SK-N-SH (cell line): ENCODE data around the gene TNFRSF1B.

- RRBS = 59% methylated on average over 2 of the region's 32 CpGs
CAGE:
- cytosol, long polyA plus RNA = no peak
- long polyA plus RNA = no peak
- nucleus, long polyA plus RNA = no peak
Observed at GRCh38 chr1:10668010-10668770, 128.3 kb downstream of the CASZ1 start.

DNA sequence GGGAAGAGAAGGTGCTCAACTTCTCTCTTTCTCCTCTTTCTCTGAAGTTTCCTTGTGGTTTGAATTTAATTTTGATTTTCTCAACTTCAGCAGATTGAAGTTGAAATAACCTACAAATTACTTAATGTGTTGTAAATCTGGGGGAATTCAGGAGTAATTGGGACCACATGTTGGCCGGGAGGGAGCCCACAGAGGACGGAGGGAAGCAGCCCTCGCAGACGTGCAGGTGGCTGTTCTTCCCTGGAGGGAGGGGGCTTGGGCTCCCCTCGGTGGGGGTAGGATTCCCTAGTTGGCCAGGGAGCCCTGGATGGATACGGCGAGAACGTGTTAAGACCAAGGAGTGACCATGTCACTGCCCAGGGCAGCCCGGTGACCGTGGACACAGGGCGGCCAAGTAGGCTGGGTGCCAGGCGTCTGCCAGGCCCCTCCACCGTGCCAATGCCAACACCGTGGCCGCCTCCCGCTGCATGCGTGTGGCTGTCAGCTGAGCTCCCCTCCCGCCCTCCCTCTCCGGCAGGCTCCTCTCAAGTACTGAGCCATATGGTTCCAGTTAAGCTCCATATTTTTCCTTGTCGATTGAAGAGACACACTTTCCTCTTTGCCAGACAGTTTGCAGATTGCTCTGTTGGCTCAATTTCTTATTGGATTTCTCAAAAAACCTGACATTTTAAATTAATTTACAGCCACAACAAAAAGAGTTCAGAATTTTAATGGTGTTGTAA, 71.4 kb downstream of the CASZ1 start:
- RRBS = no CpG with 5 or more reads among the region's 20 CpGs
CAGE:
- cytosol, long polyA plus RNA = no peak
- long polyA plus RNA = no peak
- nucleus, long polyA plus RNA = no peak

DNA sequence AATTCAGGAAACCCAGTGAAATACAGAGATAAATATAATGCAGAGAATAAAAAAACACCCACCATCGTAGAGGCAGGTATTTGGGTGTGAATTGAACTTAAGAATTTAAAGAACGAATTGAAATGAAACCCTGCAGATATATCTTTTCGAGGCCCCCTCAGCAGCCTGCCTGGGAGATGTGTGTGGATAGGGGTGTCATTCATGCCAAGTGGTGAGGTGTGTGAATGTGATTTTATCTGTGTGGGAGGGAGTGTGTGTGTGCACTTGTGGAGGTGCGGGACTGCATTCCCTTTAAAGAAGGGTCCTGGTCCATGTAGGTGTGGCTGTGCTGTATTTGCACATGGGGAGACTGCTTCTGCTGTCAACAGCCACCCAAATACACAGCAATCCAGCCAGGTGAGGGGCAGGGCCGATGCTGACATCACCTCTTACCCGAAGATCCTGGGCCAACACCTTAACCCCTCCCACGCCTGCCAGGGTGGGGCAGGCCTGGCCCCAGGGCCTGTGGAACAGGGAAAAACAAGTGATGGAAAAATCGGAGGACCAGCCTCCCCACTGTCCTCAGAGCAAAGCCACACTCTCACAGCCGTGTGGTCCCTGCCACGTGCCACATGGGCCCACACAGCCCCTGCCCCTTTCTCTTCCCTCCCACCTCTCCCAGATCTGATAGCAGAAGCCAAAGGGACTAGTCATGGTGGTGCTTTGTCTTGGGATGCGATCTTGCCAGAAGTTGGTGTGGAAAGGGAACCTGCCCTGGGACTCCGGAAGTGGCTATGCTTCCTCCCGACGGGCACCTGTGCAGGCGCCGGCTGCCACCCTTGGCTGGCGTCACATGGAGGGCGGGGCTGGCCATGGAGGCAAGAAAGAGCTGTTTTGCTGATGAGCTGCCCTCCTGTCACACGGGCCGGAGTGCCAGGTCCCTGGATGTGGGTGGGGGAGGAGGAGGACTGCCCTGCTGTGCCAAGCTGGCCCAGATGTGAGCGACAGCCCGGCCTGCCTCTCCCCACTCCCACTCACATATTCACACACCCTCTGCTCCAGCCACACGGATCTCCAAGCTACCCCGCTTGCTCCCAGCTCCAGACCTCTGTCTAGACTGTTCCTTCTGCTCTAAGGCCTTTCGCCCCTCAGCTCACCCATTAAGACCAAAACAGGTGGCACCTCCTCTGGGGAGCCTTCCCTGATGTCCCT, 7.7 kb upstream of the CASZ1 start:
- RRBS = 86% methylated on average over 11 of the region's 25 CpGs
CAGE:
- cytosol, long polyA plus RNA = no peak
- long polyA plus RNA = no peak
- nucleus, long polyA plus RNA = no peak

GRCh38 chr1:10818123-10818471, 21.7 kb upstream of the CASZ1 start:
- RRBS = no CpG with 5 or more reads among the region's 5 CpGs
CAGE:
- cytosol, long polyA plus RNA = no peak
- long polyA plus RNA = no peak
- nucleus, long polyA plus RNA = no peak

DNA sequence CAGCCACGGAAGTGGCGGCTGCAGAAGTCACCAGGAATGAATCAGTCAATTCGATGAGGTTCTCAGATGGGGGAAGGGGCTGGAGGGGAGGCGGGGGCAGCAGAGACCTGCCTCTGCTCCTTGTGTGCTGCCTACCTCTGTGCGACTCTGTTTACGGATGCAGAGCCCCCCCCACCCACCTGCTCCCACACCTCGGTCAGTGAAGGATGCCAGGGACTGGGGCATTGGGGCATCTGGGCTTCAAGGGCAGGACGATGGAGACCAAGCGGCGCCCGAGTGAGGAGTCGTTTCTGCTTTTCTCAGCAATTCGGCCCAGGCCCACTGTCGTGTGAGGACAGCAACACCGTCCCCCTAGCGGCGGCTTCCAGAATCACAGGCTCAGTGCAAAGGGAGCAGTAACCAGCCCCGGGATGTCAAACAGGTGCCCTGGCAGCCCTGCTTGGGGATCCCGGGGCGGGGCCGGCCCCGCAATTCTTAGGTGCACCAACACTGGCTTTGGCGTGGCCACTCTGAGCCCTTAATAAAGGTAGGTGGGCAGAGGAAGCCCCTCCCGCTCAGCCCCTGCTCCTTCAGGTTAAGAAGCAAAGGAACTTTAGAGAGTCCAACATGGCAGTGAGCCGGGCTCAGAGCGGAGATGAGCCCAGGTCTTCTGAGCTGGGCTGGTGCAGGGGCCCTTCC, 20.9 kb downstream of the C1orf127 start:
- RRBS = no CpG with 5 or more reads among the region's 26 CpGs
CAGE:
- cytosol, long polyA plus RNA = no peak
- long polyA plus RNA = no peak
- nucleus, long polyA plus RNA = no peak

GRCh38 chr1:11262000-11262361, 370 bp downstream of the MTOR start:
- RRBS = 1% methylated on average over 13 of the region's 21 CpGs
CAGE:
- cytosol, long polyA plus RNA = no peak
- long polyA plus RNA = no peak
- nucleus, long polyA plus RNA = no peak

DNA sequence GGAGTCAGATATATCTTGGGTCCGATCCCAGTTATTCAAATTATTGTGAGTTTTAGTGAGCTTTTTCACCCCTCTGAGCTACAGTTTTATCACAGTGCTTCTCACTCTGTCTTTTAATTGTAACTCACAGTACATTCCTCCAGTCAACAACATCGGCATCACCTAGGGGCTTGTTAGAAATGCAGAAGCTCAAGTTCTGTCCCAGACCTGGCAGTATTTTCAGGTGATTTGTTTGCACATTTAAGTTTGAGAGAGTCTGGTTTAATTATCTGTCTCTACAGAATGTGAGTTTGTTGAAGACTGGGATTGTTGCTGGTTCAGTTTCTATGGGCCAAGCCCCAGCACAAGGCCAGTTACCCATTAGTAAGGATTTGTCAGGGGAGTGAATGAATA, 26.0 kb downstream of the DISP3 start:
- RRBS = no CpG with 5 or more reads among the region's 2 CpGs
CAGE:
- cytosol, long polyA plus RNA = no peak
- long polyA plus RNA = no peak
- nucleus, long polyA plus RNA = no peak

GRCh38 chr1:11738798-11739261, 2.9 kb downstream of the AGTRAP start:
- RRBS = no CpG with 5 or more reads among the region's 7 CpGs
CAGE:
- cytosol, long polyA plus RNA = no peak
- long polyA plus RNA = no peak
- nucleus, long polyA plus RNA = no peak

DNA sequence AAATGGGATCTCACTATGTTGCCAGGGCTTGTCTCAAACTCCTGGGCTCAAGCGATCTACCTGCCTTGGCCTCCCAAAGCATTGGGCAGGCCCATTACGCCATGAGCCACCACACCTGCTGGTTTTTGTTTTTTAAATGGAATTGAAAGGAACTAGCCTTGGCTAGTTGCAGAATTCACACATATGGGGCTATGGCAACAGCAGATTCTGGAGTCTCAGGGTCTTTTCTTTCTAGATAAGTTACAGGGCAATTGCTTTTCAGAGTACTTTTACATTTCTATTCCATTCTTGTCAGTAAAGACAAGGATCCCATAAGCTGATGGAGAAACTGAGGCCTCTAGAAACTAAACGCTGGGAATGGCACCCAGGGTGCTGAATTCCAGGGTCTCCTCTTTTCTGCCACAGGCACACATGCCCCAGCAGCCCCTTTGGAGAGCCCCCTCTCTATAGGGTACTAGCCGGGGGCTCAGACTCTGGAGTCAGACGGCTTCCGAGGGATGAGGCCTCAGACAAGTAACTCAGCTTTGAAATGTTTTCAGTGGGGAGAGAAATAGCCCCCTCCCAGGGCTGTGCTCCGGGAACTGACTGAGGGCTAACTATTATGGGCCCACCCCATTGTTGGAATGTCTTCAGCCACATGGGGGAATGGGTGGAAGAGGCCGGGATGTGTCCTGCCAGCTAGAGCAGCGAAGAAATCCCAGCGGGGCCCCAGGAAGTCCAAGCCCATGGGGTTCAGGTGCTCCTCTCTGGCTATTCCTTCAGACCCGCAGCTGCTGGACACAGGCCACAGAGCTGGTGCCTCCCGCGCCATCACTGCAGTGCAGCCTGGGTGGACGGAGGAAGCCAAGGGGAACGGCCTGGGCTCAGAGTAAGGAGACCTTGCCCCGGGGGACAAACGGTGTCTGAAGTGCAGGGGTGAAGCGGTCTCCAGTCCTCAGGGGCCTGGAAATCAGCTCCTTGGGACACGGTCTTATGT, 18.9 kb downstream of the MTHFR start:
- RRBS = 93% methylated on average over 1 of the region's 19 CpGs
CAGE:
- cytosol, long polyA plus RNA = no peak
- long polyA plus RNA = no peak
- nucleus, long polyA plus RNA = no peak

DNA sequence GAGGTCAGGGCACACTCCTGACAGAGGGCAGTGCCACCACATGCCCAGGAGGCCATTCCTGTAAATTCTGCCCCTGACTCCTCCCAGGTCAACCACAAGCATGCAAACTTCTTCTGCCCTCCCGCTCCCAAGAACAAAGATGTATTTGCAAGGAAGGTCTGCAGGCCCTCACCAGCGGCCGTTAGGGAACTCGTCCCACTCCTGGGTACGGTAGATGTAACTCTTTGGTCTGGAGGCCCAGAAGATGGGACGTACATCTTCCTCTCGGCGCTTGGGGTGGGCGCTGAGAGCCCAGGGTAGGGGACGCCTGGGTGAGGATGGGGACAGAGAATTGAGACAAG, 11.2 kb downstream of the MTHFR start:
- RRBS = no CpG with 5 or more reads among the region's 10 CpGs
CAGE:
- cytosol, long polyA plus RNA = no peak
- long polyA plus RNA = no peak
- nucleus, long polyA plus RNA = no peak

- RRBS = no CpG with 5 or more reads among the region's 5 CpGs
CAGE:
- cytosol, long polyA plus RNA = no peak
- long polyA plus RNA = no peak
- nucleus, long polyA plus RNA = no peak
Observed at GRCh38 chr1:11839475-11839696, 8.2 kb downstream of the NPPA start.

DNA sequence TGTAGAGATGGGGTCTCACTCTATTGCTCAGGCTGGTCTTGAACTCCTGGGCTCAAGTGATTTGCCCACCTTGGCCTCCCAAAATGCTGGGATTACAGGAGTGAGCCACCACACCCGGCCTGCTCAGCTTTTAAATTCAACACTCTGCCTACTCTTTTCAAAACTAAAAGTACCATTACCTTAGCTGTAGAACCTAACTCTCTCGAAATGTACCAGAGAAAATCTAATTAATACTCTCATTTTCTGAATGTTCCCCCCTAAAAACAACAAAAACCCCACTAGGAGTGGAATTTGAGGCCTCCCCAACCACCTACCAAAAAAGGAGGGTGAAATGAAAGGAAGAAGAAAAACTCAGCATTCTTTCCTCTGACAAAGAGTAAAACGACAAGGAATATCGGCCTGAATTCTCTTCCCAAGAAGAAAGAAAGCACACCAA, 2.3 kb downstream of the NPPA start:
- RRBS = no CpG with 5 or more reads among the region's 4 CpGs
CAGE:
- cytosol, long polyA plus RNA = no peak
- long polyA plus RNA = no peak
- nucleus, long polyA plus RNA = no peak

DNA sequence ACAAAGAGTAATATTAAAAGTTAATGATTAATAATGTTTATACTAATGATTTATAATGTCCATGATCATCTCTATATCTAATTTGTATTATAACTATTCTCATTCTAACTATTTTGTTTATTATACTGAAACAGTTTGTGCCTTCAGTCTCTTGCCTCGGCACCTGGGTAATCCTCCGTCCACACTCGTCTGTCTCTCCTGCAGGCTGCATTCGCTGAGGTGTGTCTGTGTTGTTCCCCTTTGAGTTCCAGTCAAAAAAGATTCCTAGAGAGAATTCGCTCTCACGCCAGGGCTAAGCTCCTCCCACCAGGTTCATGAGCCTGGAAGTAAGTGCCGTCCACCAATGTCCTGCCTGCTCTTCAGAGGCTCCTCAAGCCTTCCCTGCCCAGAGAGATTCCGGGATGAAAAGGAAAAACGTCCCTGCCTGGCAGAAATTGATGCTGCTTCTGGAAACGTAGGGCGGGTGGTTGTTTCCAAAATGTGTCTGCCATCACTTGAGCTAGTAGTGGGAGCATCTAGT, 13.0 kb downstream of the KIAA2013 start:
- RRBS = no CpG with 5 or more reads among the region's 11 CpGs
CAGE:
- cytosol, long polyA plus RNA = no peak
- long polyA plus RNA = no peak
- nucleus, long polyA plus RNA = no peak

GRCh38 chr1:11919447-11920666, 6.4 kb downstream of the KIAA2013 start:
- RRBS = 90% methylated on average over 2 of the region's 26 CpGs
CAGE:
- cytosol, long polyA plus RNA = no peak
- long polyA plus RNA = no peak
- nucleus, long polyA plus RNA = no peak

DNA sequence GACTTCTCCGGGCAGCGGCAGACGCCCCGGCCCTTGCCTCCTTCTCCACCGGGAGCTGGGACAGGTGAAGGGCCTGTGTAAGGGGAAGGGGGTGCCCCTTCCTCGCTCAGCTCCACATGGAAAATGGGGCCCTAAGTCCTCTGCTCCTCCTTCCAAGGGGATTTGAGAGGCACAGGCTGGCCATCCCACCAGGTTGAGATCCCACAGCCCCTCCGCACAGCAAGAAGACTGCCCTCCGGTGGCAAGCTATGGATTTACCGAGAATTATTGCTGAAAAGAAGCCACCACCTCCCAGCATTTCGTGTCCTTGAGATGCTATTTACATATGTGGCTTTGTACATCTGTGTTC, 16.4 kb downstream of the TNFRSF8 start:
- RRBS = no CpG with 5 or more reads among the region's 10 CpGs
CAGE:
- cytosol, long polyA plus RNA = no peak
- long polyA plus RNA = no peak
- nucleus, long polyA plus RNA = no peak

DNA sequence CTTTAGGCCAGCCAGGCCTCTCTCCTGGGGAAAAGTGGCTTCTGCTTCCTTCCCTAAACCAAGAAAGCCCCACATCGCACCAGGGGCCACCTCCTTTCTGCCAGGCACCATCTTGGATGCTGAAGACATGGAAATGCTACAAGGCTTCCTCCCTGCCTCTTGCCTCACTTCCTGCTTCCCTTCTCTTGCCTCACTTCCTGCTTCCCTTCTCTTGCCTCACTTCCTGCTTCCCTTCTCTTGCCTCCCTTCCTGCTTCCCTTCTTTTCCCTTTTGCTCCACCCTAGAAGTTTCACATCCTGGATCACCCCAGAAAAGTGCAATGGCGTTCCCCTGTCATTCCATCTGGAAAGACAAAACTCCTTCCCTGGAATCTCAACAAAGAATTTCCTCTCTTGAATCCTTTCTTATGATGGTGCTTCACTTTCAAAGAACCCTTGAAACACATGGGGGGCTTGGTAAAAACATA, 18.7 kb downstream of the TNFRSF8 start:
- RRBS = no CpG with 5 or more reads among the region's 2 CpGs
CAGE:
- cytosol, long polyA plus RNA = no peak
- long polyA plus RNA = no peak
- nucleus, long polyA plus RNA = no peak

DNA sequence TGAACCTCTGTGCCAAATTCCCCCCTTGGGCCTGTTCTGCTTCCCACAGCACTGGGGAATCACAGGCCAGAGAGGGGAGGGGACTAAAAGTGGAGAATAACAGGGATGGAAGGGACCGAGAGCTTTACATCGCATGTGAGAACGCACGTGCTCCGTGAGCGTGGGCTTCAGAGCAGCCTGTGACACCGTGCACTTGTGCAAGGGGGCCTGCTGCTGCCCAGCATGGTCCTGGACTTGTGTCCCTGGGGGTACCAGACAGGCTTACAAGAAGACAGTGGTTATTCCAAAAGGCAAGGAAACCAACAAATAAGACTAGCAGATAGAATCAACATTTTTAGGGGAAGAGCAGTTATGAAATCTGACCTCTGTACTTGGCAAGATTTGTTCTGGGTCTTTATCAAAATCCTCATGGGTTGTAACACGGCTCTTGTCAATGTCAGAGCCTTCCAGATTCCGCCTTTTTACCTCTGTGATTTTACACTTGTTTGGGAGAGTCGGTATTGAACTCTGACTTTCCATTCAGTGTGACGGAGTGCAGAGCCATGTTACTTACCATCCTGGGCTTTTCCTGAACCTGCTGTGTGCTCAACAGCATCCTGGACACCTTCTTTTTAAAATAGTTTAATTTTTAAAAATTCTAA, 36.1 kb upstream of the TNFRSF1B start:
- RRBS = no CpG with 5 or more reads among the region's 11 CpGs
CAGE:
- cytosol, long polyA plus RNA = no peak
- long polyA plus RNA = no peak
- nucleus, long polyA plus RNA = no peak

GRCh38 chr1:12161534-12162435, 5.0 kb upstream of the TNFRSF1B start:
- RRBS = 10% methylated on average over 2 of the region's 9 CpGs
CAGE:
- cytosol, long polyA plus RNA = no peak
- long polyA plus RNA = no peak
- nucleus, long polyA plus RNA = no peak

GRCh38 chr1:12166653-12167139, at the start of gene TNFRSF1B:
Gene TNFRSF1B (plus strand): TSS chr1:12166991.
- RRBS = no CpG with 5 or more reads among the region's 44 CpGs
CAGE:
- cytosol, long polyA plus RNA = no peak
- long polyA plus RNA = no peak
- nucleus, long polyA plus RNA = no peak

DNA sequence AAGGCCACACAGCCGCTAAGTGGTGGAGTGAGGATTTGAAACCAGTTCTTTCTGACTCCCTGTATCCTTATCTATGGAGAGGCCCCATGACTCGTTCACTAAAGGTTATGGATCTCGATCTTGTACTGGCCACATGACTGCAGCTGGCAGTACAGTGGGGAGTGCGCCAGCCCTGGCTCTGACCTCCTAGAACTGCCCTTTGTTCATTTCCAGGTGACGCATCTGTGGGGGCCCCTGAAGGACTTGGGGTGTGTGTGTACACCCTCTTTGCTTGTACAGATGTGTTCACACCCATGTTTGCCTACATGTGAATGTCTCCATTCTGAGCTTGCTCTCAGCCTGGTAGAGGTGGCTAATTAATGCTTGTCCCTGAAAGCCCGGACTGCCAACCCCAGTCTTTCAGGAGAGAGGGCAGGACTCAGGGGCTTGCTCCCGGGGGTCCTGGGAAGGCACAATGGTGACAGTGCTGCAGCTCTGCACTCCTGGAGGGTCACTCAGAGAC, 19.8 kb downstream of the TNFRSF1B start:
- RRBS = 66% methylated on average over 2 of the region's 7 CpGs
CAGE:
- cytosol, long polyA plus RNA = no peak
- long polyA plus RNA = no peak
- nucleus, long polyA plus RNA = no peak